H9 (cell line): ENCODE results near the gene NECTIN2.

DNA sequence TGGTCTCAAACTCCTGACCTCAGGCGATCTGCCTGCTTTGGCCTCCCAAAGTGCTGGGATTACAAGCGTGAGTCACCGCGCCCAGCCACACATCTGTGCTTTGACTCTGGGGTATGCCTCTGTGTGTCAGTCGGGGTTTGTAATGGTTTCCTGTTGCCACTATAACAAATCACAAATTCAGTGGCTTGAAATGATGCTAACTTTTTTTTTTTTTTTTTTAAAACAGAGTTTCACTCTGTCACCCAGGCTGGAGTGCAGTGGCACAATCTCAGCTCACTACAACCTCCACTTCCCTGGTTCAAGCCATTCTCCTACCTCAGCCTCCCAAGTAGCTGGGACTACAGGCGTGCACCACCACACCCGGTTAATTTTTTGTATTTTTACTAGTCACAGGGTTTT, 12.5 kb downstream of the BCL3 start:
- PRO-cap, result no peak

DNA sequence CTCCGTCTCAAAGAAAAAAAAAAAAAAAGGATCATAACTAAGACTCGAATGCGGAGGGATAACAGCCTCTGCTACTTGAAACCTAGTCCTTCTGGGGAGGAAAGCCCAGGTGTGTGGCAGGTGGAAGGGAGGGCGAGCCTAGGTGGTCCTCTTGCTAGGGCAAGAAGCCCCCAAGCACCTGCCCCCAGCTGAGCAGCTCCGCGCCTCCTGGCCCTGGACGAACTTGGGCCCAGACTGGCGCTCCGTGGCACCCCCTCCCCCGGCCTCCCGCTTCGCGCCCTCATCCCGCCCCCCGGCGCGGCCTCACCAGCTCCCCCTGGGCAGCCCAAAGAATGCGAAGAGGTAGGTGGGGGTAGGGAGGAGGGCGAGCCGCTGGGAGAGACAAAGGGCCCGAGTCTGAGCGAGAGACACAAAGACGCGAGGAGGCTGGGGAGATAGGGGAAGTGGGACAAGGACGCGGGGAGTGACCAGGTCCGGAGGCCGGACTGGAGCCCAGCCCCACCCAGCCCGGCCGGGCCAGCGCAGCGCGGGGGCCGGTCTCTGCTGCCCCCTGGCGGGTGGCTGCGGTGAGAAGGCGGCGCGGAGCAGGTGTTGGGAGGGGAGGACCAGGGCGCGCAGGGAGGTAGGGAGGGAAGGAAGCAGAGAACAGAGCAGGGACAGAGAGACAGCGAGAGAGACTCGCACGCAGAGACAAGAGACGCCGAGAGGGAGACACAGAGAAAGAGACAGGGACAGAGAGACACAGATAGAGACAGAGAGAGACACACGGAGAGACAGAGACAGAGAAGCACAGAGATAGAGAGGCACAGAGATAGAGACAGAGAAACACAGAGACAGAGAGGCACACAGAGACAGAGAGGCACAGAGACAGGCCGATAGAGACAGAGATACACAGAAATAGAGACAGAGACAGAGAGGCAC, 1.4 kb upstream of the NECTIN2 start:
- PRO-cap, result bidirectional peak, plus-strand start at position 412 of the sequence, minus-strand start at position 465 of the sequence

DNA sequence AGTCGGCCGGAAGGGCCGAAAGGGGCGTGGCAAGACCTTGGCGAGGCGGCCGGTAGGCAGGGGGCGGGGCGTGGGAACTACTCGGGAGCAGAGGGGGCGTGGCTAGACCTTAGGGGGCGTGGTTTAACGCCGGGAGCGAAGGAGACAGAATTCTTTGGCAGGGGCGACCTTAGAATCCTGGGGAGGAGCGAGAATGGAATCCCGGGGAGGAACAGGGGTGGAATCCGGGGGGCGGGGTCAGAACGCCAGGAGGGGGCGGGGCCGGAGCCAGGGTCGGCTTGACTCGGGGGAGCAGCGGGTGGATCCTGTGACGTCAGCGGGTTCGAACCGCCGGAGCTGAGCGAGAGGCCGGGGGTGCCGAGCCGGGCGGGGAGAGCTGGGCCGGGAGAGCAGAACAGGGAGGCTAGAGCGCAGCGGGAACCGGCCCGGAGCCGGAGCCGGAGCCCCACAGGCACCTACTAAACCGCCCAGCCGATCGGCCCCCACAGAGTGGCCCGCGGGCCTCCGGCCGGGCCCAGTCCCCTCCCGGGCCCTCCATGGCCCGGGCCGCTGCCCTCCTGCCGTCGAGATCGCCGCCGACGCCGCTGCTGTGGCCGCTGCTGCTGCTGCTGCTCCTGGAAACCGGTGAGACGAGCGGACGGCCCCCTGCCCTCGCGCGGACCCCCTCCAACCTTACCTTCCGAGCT, at the start of gene NECTIN2:
Gene NECTIN2 (plus strand): TSS at position 308 of the 686 bp plus-strand sequence.
- PRO-cap, result bidirectional peak, plus-strand start at position 310 of the sequence, minus-strand start outside the sequence; bidirectional peak, plus-strand start at position 487 of the sequence, minus-strand start at position 474 of the sequence; bidirectional peak, plus-strand start at position 566 of the sequence, minus-strand start at position 591 of the sequence

GRCh38 chr19:45055926-45056707, 17.3 kb downstream of the CLASRP start:
- PRO-cap, result no peak

DNA sequence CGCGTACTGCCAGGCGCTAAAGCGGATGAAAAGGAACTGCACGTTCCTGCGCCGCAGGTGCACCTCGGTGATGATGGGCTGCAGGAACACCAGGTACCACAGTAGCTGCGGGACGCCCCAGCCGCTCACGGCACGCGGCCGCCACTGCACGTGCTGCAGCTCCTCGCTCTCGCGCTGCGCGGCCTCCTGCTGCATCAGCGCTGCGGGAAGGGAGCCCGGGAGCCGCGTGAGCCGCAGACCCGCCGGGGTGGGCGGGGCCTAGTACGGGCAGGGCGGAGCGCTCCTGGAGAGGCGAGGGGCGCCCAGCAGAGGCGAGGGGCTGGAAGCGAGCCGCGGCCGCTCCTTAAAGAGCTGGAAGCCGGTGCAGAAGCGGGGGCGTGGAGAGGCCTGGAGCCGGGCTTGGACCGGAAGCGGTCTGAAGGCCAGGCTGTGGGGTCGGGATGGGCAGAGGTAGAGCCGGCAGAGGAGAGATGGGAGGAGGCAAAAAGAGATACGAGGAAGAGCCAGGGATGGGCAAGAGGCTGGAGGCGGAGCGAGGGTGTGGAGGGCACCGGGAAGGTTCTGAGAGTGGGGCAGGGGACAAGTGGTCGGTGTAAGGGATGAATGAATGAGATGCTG, 7.1 kb downstream of the NKPD1 start:
- PRO-cap, result bidirectional peak, plus-strand start at position 308 of the sequence, minus-strand start at position 204 of the sequence

GRCh38 chr19:45154194-45154815, 6.5 kb downstream of the NKPD1 start:
- PRO-cap, result no peak

GRCh38 chr19:45162595-45163149, 1.9 kb upstream of the NKPD1 start:
- PRO-cap, result no peak

GRCh38 chr19:45258885-45259279, 7.8 kb downstream of the MARK4 start:
- PRO-cap, result no peak

DNA sequence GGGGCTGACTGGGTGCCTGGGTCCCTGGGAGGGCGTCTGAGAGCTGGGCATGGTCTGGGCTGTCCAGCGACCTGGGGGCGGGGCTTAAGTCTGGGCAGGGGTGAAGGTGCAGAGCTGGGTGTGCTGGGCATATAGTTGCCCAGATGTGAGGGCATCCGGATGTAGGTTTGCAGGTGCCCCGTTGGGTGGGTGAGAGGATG, 13.8 kb downstream of the MARK4 start:
- PRO-cap, result no peak

DNA sequence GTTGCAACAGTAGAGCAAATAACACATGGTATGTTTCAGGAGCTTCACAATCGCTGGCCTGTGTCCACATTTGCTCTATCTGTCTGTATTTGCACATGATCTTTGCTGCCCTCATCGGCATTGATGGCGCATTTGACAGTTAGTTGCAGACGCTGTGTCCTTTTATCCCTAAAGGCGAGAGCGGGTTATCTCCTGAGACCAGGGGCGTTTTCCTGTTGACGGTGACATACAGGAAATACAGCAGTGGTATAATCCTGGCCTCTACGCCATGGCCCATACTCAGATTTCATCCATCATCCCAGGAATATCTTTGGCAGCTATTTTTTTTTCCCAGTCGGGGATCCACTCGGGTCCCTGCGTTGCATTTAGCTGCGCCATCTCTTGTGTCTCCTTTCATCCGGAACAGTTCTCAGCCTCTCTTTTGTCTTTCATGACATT, 22.1 kb downstream of the MARK4 start:
- PRO-cap, result no peak

- PRO-cap, result no peak
Measured at GRCh38 chr19:45306337-45306878, 16.3 kb downstream of the CKM start.

GRCh38 chr19:45470819-45471028, 2.9 kb downstream of the FOSB start:
- PRO-cap, result no peak

DNA sequence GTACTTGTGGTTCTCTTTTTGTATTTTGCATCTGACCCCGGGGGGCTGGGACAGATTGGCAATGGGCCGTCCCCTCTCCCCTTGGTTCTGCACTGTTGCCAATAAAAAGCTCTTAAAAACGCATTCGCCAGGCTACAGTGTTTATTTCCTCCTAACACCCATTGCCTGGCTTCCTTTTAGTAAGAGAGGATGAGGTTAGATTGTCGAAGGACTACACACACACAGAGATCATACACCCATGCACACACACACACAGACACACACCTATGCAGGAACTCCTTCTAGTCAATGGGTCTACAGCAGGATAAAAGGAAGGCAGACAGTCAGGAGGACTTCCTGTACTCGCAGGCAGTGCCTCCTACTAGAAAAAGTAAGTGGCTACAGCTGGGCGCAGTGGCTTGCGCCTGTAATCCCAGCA, 7.3 kb downstream of the FOSB start:
- PRO-cap, result no peak

GRCh38 chr19:45485231-45486585, 11.1 kb downstream of the RTN2 start:
- PRO-cap, result unidirectional peak, minus-strand start at chr19:45485877

- PRO-cap, result unidirectional peak, minus-strand start at chr19:45506816
Measured at GRCh38 chr19:45506666-45507091, 600 bp upstream of the VASP start.

GRCh38 chr19:45517379-45518318, 10.4 kb downstream of the VASP start:
- PRO-cap, result no peak

DNA sequence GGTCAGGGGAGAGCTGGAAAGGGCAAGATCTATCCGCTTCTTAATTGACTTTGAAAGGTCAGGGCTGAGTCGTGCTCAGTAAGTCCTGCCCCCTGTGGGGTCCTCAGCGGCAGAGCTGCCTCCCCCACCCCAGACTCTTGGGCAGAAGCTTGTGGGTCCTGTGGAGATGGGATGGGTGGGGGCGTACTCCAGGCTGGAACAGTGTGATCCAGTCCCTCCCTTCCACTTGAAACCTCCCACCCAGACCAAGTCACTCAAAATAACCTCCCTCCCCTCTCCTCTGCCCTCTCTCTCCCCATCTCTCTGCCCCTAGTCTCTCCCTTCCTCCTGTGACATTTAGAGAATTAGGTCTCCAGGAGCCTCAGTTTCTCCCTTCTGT, 4.2 kb downstream of the GPR4 start:
- PRO-cap, result no peak

- PRO-cap, result no peak
Measured at GRCh38 chr19:45732814-45733240, 412 bp upstream of the MEIOSIN start.

- PRO-cap, result bidirectional peak, plus-strand start at chr19:45769684, minus-strand start at chr19:45769250
Measured at GRCh38 chr19:45769523-45770141, 580 bp upstream of the SIX5 start.

- PRO-cap, result bidirectional peak, plus-strand start at chr19:45770477, minus-strand start at chr19:45770288; bidirectional peak, plus-strand start at chr19:45770795, minus-strand start at chr19:45770559
Measured at GRCh38 chr19:45770142-45770644, 1.1 kb upstream of the SIX5 start.